ENCODE results near the gene ABRACL.

DNA sequence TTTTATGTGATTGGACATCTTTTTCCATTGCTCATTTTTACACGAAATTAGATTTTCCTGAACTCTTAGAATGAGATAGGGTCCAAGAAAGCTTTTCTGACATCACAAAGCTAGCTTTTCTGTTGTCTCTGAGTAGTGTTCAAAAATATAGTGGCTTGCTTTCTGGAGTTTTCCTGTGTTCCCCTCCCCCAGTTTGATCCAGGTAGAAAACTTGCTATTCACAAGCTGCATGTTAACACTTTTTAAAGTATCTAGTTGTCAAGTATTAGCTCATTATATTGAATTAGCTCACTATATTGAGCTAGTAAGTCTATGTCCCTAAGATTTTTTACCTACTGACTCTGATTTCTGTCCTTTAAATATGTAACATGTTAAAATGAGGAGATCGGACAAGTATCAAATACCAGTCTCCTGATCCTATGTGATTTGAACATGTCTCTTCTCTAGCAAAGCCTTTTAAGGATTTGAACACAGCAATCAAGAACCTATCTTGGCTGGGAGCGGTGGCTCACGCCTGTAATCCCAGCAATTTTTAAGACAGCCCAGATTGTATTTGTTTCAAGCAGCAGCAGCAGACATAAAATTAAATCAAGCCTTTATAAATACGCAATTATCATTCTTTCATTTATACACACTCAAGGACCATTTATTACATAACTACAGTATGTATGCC lies 1.9 kb upstream of the MTFR2 start:
- PRO-cap = no peak
CAGE:
- cytosol, long polyA minus RNA = no peak
- cytosol, long polyA plus RNA = no peak
- long polyA plus RNA = no peak
- nucleus, long polyA minus RNA = no peak
- nucleus, long polyA plus RNA = no peak

- PRO-cap = no peak
CAGE:
- cytosol, long polyA minus RNA = no peak
- cytosol, long polyA plus RNA = no peak
- long polyA plus RNA = no peak
- nucleus, long polyA minus RNA = no peak
- nucleus, long polyA plus RNA = no peak
Observed at GRCh38 chr6:136253096-136254492, 3.5 kb upstream of the MTFR2 start.

GRCh38 chr6:136270049-136270616 lies 19.5 kb downstream of the BCLAF1 start:
- PRO-cap = no peak
CAGE:
- cytosol, long polyA minus RNA = no peak
- cytosol, long polyA plus RNA = no peak
- long polyA plus RNA = no peak
- nucleus, long polyA minus RNA = no peak
- nucleus, long polyA plus RNA = no peak

- PRO-cap = no peak
CAGE:
- cytosol, long polyA minus RNA = no peak
- cytosol, long polyA plus RNA = no peak
- long polyA plus RNA = no peak
- nucleus, long polyA minus RNA = no peak
- nucleus, long polyA plus RNA = no peak
Observed at GRCh38 chr6:136510643-136511111, 39.5 kb downstream of the MAP7 start.

DNA sequence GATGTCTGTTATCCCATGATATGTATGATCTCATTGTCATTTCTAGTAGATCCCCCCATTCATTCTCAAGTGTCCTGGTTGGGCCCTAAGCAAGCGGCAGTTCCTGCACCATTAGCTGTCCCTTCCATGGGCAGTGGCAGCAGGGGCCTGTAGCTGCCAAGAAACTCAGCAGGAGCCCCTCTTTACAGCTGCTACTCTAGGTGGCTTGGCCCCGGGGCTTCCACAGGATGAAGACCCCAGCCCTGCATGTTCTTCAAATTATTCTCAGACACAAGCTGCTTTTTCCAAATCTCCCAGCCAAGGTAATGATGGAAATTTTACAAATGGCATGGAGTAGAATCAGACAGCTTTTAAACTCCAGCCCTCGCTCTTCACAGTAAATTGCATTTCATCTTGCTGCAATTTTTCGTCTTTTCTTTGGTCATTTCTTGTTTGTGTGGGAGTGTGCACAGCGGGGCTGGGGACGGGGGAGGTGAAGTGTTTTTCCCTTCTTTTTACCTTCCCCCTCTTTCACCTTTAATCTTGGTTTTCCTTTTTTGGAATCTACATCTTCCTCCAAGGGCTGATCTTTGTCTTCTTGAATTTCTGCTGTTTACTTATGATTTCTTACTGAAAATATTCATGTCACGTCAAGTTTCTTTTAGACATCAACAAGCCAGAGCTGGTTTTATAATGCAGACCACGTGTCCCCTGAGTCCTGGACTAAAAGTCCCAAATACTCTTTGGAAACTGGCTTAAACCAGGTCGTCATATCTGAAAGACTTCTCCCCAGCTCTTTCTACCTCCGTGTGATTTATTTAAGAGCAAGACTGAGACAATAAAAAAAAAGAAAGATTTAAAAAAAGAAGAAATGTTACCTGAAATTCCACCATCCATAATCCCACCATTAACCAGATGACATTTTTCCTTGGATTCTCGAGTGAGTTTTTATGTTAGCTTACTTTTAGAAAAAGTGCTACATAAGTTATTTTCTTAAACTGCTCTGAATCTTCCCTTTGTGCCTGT lies 52.2 kb downstream of the MAP3K5 start:
- PRO-cap = no peak
CAGE:
- cytosol, long polyA minus RNA = no peak
- cytosol, long polyA plus RNA = no peak
- long polyA plus RNA = no peak
- nucleus, long polyA minus RNA = no peak
- nucleus, long polyA plus RNA = no peak

- PRO-cap = no peak
CAGE:
- cytosol, long polyA minus RNA = no peak
- cytosol, long polyA plus RNA = no peak
- long polyA plus RNA = no peak
- nucleus, long polyA minus RNA = no peak
- nucleus, long polyA plus RNA = no peak
Observed at GRCh38 chr6:137762460-137762941, 104.6 kb upstream of the TNFAIP3 start.

GRCh38 chr6:137827835-137828521 lies 39.1 kb upstream of the TNFAIP3 start:
- PRO-cap = no peak
CAGE:
- cytosol, long polyA minus RNA = no peak
- cytosol, long polyA plus RNA = no peak
- long polyA plus RNA = no peak
- nucleus, long polyA minus RNA = no peak
- nucleus, long polyA plus RNA = no peak

DNA sequence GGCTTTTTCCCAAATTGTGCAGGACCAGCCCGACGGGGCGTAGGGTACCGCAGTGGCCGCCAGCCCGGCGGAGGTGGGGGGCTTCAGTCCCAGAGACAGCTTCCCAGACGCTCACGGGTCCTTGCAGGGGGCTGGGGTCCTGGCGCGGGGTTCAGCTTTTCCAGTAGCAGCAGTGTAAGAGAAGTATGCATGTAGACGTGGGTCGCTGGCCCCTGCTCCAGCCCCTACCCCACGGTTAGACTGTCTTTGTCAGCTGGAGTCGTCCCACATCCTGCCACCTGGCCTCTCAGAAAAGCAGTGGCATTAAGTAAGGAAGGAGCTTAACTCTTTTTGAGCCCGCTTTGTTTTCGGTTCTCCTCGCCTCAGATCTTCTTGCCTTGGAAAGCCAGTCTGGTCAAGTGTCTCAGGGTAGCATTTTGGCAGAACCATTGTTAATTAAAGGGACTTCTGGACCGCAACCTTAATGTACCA lies 911 bp downstream of the TNFAIP3 start:
- PRO-cap = unidirectional peak, minus-strand start at position 242 of the sequence; unidirectional peak, minus-strand start at position 299 of the sequence
CAGE:
- cytosol, long polyA minus RNA = no peak
- cytosol, long polyA plus RNA = no peak
- long polyA plus RNA = no peak
- nucleus, long polyA minus RNA = no peak
- nucleus, long polyA plus RNA = no peak

DNA sequence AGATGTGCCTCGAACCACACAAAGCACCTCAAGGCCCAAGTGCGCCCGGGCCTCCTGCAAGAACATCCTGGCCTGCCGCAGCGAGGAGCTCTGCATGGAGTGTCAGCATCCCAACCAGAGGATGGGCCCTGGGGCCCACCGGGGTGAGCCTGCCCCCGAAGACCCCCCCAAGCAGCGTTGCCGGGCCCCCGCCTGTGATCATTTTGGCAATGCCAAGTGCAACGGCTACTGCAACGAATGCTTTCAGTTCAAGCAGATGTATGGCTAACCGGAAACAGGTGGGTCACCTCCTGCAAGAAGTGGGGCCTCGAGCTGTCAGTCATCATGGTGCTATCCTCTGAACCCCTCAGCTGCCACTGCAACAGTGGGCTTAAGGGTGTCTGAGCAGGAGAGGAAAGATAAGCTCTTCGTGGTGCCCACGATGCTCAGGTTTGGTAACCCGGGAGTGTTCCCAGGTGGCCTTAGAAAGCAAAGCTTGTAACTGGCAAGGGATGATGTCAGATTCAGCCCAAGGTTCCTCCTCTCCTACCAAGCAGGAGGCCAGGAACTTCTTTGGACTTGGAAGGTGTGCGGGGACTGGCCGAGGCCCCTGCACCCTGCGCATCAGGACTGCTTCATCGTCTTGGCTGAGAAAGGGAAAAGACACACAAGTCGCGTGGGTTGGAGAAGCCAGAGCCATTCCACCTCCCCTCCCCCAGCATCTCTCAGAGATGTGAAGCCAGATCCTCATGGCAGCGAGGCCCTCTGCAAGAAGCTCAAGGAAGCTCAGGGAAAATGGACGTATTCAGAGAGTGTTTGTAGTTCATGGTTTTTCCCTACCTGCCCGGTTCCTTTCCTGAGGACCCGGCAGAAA lies 14.2 kb downstream of the TNFAIP3 start:
- PRO-cap = no peak
CAGE:
- cytosol, long polyA minus RNA = no peak
- cytosol, long polyA plus RNA = no peak
- long polyA plus RNA = no peak
- nucleus, long polyA minus RNA = no peak
- nucleus, long polyA plus RNA = no peak

DNA sequence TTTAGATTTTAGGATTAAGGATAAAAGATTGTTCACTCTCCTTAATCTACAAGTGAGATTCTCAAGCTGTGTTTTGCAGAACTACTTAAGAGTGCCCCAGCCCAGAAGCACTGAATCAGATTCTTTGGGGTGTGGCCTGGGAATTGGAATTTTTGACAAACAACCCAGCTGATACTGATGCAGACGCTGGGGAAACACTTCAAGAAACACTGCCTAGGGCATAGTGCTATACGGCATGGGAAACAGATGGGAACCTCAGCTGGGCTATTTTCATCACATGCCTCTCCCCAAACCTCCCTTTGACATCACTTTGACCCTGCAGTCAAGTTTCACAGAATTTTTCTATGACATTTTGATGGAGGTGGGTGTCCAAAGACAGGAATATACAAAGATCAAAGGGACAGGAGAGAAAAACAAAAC lies 77.4 kb downstream of the TNFAIP3 start:
- PRO-cap = no peak
CAGE:
- cytosol, long polyA minus RNA = no peak
- cytosol, long polyA plus RNA = no peak
- long polyA plus RNA = no peak
- nucleus, long polyA minus RNA = no peak
- nucleus, long polyA plus RNA = no peak

GRCh38 chr6:138162147-138162816 lies 543 bp downstream of the ARFGEF3 start:
- PRO-cap = no peak
CAGE:
- cytosol, long polyA minus RNA = no peak
- cytosol, long polyA plus RNA = no peak
- long polyA plus RNA = no peak
- nucleus, long polyA minus RNA = no peak
- nucleus, long polyA plus RNA = no peak

DNA sequence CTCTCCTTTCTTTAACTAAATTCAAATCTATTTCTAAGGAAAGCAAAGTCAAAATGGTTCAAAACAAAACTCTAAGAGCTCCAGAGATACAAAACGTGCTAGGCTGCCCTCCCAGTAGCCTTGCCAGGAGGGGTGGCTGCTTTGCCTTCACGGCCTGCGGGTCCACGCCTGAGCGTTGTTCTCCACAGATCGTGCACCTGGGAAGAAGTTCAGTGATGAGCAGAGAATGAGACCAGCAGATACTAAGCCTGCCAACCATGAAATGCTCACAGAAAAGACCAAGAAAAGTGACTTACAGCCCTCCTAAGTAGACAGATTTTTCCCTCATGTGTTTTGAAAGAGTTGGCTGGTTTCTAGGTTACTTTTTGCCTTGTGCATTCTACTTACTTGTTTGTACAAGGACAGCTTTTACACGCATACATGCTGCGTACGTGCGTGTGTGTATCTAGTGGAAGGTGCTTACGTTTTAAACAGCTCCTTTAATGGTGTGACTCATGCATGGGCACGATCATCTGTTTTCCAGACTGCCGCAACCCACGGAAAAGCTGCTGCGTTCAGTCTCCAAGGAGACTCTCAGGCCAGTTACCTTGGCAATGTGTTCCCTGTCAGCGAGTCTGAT lies 32.4 kb upstream of the PBOV1 start:
- PRO-cap = no peak
CAGE:
- cytosol, long polyA minus RNA = no peak
- cytosol, long polyA plus RNA = no peak
- long polyA plus RNA = no peak
- nucleus, long polyA minus RNA = no peak
- nucleus, long polyA plus RNA = no peak

GRCh38 chr6:138429535-138430073 lies 25.6 kb downstream of the HEBP2 start:
- PRO-cap = no peak
CAGE:
- cytosol, long polyA minus RNA = no peak
- cytosol, long polyA plus RNA = no peak
- long polyA plus RNA = no peak
- nucleus, long polyA minus RNA = no peak
- nucleus, long polyA plus RNA = no peak

DNA sequence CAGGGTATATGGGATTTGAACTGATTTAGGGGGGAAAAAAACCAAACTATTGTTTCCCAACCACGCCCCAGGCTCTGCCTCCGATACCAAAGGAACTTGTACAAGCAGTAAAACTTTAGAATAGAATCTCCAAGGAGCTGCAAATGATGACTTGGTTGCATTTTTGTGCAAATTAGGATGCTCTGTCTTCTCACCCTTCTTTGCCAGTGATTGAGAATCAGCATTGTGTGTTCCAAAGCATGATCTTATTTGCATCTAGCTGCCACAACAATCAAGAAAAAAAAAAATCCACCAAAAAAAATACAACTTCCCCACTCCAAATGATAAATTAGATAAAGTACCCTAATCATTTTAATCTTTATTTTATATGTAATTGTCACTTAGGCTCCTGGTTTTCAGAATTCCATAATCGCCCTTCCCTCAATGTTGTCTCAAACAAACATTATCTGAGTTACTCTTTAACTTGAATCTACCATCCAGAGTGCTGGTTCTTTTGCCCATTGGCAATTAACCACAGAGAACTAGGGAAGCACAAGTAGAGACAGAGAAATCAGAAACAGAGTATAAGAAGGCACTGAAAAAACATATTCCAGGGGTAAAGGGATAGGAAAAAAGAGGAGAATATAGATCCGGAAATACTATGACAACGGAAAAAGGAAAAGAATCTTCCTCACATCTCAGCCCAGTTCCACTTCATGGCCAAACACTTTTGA lies 669 bp upstream of the NHSL1 start:
- PRO-cap = no peak
CAGE:
- cytosol, long polyA minus RNA = no peak
- cytosol, long polyA plus RNA = no peak
- long polyA plus RNA = no peak
- nucleus, long polyA minus RNA = no peak
- nucleus, long polyA plus RNA = no peak

DNA sequence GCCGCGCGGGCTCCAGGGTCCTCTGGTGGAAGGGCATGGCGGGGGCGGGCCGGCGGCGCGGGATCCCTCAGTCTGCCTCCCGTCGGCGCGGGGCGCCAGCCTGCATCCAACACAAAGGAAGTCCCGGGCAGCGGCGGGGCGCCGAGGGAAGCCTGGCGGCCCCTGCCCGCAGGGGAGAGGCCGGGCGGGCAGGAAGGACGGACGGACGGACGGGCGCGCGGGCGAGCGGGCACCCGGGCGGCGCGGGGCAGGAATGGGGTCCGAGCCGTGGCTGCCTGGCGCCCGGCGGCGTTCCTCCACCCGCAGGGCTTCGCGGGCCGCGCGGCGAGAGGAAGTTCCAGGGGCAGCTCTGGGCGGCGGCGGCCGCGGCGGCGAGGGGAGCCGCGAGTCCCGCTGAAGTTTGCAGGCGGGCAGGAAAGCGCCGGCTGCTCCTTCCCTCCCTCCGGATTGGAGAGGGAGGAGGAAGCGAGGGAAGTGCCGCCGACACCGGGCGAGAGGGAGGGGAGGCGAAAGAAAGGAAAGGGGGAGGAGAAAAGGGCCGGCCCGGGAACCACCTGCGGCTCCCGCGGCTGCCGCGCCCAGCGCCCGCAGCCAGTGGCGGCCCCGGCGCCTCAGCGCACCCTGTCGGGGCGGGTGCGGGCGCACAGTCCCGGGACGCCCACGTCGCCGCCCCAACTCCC lies 80.7 kb upstream of the CCDC28A start:
- PRO-cap = bidirectional peak, plus-strand start at position 176 of the sequence, minus-strand start at position 122 of the sequence; bidirectional peak, plus-strand start at position 588 of the sequence, minus-strand start at position 449 of the sequence
CAGE:
- cytosol, long polyA minus RNA = start-site peak on the minus strand centred at position 431 of the sequence, 79 bp wide, 27 reads
- cytosol, long polyA plus RNA = start-site peak on the minus strand centred at position 405 of the sequence, 149 bp wide, 27 and 45 reads in 2 replicates
- long polyA plus RNA = start-site peak on the minus strand centred at position 426 of the sequence, 68 bp wide, 33 and 42 reads in 2 replicates
- nucleus, long polyA minus RNA = start-site peak on the minus strand centred at position 388 of the sequence, 114 bp wide, 350 reads
- nucleus, long polyA plus RNA = no peak

- PRO-cap = no peak
CAGE:
- cytosol, long polyA minus RNA = no peak
- cytosol, long polyA plus RNA = no peak
- long polyA plus RNA = no peak
- nucleus, long polyA minus RNA = no peak
- nucleus, long polyA plus RNA = no peak
Observed at GRCh38 chr6:138989032-138989450, 988 bp upstream of the REPS1 start.

GRCh38 chr6:139028269-139029429 lies at the start of gene ABRACL:
Gene ABRACL (plus strand): TSS chr6:139028745.
- PRO-cap = bidirectional peak, plus-strand start at chr6:139028487, minus-strand start at chr6:139028447; bidirectional peak, plus-strand start at chr6:139028799, minus-strand start at chr6:139028634; bidirectional peak, plus-strand start at chr6:139029149, minus-strand start at chr6:139029027
CAGE:
- cytosol, long polyA minus RNA = start-site peak on the plus strand at chr6:139028682-139028716, 74 reads
- cytosol, long polyA plus RNA = start-site peak on the plus strand at chr6:139028694-139028842, 3,552 and 3,440 reads in 2 replicates
- long polyA plus RNA = start-site peak on the plus strand at chr6:139028682-139028800, 774 and 966 reads in 2 replicates
- nucleus, long polyA minus RNA = start-site peak on the plus strand at chr6:139028693-139028809, 228 reads
- nucleus, long polyA plus RNA = start-site peak on the plus strand at chr6:139028689-139028804, 788 and 877 reads in 2 replicates

DNA sequence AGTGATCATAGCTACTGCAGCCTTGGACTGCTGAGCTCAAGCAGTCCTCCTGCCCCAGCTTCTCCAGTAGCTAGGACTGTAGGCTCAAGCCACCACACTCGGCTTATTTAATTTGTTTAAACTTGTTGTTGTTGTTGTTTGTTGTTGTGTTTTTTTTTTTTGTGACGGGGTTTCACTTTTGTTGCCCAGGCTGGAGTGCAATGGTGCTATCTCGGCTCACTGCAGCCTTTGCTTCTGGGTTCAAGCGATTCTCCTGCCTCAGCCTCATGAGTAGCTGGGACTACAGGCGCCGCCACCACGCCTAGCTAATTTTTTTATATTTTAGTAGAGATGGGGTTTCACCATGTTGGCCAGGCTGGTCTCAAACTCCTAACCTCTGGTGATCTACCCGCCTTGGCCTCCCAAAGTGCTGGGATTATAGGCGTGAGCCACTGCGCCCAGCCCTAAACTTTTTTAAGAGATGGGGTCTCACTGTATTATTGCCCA lies 36.9 kb downstream of the HECA start:
- PRO-cap = no peak
CAGE:
- cytosol, long polyA minus RNA = no peak
- cytosol, long polyA plus RNA = no peak
- long polyA plus RNA = no peak
- nucleus, long polyA minus RNA = no peak
- nucleus, long polyA plus RNA = no peak

DNA sequence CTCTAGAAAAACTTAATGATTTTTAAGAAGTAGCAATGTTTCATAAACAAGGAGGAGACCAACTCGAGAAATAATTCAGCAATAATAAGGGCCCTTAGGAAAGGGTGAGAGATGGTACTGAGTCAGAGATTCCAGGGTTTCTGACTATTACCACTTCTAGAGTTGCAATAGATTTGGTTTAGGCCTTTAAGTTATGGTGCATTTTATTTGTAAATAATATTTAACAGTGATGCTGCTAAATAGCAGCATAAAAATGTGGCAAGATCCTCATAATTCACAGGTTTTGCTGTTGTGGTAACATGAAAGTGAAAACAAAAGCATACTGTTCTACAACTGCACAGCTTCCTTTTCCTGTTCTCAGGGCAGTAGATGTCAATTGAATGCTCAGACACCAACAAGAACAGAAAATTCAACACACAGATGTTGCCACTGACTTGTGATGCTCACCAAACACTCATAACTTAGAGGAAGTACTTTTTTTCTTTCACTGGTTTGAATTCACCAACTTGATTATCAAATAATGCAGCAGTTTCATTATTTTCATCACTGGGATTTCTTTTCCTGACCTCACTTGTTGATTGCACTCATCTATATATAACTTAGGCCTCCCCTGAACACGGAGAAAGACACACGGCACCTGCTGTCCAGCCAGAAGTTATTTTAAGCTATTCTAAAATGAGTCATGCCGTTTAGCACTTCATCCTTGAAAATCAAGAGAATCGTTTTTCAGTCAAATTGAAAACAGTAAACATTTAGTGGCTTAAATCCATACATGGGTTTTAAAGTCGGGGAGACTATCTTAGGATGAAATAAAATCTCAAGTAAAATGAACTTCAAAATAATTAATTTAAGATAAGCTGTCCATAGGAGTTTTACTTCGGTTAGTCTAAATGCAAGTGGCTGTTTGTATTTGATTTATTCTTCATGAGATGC lies 1.0 kb downstream of the TXLNB start:
- PRO-cap = bidirectional peak, plus-strand start at position 388 of the sequence, minus-strand start at position 291 of the sequence
CAGE:
- cytosol, long polyA minus RNA = no peak
- cytosol, long polyA plus RNA = no peak
- long polyA plus RNA = no peak
- nucleus, long polyA minus RNA = no peak
- nucleus, long polyA plus RNA = no peak

DNA sequence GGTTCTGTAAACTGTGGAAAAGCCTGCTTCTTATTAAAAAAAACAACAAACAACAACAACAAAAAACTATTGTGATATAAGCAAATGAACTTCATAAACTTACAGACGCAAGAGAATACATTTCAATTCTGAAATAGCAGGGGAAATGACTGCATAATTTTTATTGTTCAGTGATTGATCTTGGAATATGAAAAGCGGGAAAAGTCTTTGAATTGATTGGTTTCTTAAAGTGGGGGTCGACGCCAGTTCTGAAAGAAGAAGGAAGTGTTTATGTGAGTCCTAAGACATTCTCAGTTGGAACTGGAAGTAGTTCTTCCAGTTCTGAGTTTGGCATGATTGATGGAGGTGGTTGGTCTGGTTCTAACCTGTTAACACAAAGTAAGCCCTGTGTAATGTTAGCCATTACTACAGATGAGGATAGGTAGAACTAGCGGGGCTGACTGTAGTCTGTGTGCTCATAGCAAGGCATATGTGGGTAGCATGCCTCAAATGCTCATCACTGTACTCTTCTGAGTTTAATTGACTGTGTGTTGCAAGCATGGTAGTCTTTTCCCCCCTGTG lies 25.1 kb downstream of the CITED2 start:
- PRO-cap = no peak
CAGE:
- cytosol, long polyA minus RNA = no peak
- cytosol, long polyA plus RNA = no peak
- long polyA plus RNA = no peak
- nucleus, long polyA minus RNA = no peak
- nucleus, long polyA plus RNA = no peak

Data from endothelial cell of umbilical vein (primary cell).